Ovary (tissue), 7 donors: ENCODE data around the gene ZC3HAV1.

DNA sequence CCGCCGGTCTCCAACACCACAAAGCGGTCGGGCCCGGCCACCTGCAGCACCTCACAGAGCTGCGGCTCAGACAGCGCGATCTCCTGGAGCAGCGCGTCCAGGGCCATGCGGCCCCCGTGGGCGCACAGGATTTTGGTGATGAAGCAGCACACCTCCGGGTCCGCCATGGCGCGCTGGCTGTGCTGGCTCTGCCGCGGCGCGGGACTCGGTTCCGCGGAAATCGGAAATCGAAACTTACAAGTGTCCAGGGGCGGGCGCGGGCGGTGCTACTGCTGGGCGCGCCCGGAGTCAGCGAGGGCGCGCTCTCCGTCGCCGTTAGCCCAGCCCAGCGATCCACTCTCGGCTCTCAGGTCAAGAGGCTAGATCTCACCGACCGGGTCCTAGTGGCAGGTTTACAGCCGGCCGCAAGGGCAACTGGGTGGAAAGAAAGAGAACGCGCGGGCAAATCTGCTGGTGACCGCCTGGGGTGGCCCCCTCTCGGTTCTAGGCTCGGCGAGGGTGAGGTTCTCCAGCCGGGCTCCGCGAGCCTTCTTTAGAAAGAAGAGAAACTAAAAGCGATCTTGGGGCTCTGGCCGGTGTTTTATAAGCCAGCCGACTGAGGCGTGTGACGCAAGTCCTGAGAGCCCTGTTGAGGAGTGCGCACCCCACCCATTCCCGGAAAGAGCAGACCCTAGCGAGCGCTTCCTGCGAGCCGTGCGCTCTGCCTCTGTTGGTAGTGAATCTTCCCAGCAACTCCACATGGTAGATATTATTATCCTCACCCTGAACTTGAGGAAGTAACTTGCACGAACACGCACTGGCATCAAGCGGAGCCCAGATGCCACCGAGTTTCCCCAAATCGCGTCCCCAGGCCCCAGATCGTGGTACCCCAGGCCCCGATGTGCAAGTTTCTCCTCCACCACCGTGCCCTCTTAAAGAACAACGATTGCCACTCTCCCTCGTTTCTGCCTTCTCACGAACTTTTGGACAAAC lies at the start of gene ZC3HAV1:
ZC3HAV1 (minus strand) TSS at position 556 of the 972 bp plus-strand sequence.
- PRO-cap, 7 experiments: peak in 7 of 7 experiments; most common plus-strand start position 659 of the sequence (in 4); most common minus-strand start position 207 of the sequence (in 7)
- RAMPAGE, long total RNA, 2 experiments: start-site peak on the minus strand in 2 of 2 experiments, centred at positions 197 to 559 of the sequence, 66 to 145 reads per replicate

DNA sequence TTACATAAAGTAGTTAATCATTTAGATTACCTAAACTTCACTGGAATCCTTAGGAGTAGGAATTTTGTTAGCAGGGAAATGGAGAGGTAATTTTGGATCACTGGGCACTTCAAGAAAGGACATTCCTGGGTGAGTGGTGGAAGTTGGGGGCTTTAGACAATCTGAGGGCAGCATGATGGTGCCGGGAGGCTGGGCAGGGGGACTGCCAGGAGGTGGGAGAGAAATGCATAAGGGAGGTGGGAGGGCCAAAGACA lies 3.1 kb downstream of the LUC7L2 start:
- PRO-cap, 7 experiments: no peak in any of the 7 experiments
- RAMPAGE, long total RNA, 2 experiments: no peak in any of the 2 experiments

DNA sequence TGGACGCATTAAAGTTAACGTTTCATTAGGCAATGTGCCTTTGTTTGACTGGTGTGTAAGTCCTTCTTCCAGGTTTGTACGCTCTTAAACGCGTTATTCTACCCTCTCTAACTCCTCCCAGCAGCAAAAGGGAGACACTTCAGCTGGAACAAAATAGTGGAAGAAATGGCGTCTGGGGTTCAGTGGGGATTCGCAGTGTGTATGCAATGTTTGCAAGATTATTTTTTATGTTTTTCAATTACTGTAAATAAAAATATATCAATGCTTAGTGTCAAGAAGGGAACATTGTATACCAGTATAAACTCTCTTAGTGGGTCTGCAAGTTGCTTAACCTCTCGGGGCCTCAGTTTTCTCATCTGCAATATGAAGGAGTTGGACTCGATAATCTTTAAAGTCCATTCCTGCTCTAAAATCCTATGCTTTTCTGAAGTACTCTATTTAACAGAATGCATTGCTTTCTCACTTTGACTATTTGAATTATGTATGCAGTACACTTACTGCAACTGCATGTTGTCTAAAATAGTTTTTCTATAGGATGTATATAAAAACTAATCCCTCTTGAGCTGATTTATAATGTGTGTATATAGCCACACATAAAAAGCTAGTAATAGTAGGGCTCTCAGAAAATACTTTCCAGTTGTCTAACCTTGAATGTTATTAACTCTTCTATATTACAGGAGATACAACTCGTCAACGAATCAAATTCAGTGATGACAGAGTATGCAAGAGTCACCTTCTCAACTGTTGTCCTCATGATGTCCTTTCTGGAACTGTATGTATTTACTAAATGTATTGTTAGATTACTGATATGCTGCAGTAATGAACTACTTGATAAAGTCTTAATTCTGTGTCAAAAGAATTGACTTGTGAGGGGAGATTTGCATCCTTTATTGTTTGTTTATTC lies 15.9 kb downstream of the LUC7L2 start:
- PRO-cap, 7 experiments: no peak in any of the 7 experiments
- RAMPAGE, long total RNA, 2 experiments: no peak in any of the 2 experiments

GRCh38 chr7:139384124-139384498 lies 24.4 kb downstream of the LUC7L2 start:
- PRO-cap, 7 experiments: no peak in any of the 7 experiments
- RAMPAGE, long total RNA, 2 experiments: no peak in any of the 2 experiments

DNA sequence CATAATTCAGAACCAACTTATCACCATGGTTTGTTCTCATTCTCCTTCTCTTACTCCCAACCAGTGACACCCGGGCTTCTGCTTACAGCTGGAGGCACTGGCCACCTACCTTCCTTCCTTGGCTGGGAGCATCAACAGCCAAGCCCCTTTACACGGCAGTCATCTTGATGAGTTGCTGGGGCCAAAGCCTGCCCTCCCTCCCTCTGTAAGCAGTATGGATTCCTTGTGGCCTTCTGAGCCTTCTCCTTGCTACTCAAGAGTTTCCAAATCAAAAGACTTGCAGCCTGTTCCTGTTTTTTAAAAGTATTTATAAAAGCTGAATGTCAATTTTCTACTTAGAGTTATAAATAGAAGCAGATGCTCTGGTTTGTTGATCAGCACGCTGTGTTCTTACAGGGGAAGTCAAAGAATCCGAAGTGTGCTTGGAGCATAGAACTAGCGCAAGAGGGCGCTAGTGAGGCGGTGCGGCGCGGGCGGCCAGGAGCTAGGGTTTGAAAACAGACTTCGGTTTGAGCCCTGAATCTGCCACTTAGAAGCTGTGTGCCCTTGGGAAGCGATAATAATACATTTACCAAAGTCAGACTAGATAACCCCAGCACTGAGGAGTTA lies 49.1 kb downstream of the KLRG2 start:
- PRO-cap, 7 experiments: peak in 1 of 7 experiments; most common minus-strand start position 270 of the sequence (in 1)
- RAMPAGE, long total RNA, 2 experiments: no peak in any of the 2 experiments

DNA sequence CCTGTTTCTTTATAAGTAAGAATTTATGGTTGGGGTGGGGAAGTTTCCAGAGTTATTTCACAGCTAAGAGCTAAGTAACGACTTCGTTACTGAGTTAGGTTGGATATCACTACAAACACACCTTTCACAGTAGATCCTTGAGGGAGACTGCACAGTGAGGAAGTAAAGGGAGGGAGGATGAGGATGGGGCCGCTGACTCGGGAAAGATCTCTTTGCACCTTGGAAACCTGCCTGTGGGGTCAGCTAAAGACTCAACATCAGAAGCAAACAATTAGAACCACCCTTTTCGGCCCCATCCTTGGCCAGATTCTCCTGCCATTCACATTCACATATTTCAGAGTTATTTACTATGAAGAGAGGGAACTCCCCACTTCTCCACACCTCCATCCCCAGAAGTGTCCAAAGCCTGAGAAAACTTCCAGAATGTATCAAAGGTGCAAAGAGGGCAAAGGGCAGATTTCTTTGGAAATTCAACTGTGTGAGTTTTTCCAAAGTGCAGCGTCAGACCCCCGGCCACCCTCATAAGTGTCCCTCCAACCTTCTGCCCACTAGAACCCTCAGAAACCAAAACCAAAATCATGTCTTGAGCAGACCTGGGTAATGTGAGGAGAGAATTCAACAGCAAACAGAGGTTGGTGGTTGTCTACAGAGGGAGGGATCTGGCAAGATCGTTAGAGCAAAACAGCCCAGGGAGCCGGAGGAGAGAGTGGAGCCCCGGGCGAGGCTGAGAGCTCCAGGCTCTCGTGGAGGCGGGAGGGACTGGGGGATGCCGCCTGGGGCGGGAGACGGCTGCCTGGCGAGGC lies 47.3 kb downstream of the CLEC2L start:
- PRO-cap, 7 experiments: no peak in any of the 7 experiments
- RAMPAGE, long total RNA, 2 experiments: no peak in any of the 2 experiments

GRCh38 chr7:139596725-139597189 lies 73.3 kb downstream of the CLEC2L start:
- PRO-cap, 7 experiments: no peak in any of the 7 experiments
- RAMPAGE, long total RNA, 2 experiments: no peak in any of the 2 experiments

- PRO-cap, 7 experiments: no peak in any of the 7 experiments
- RAMPAGE, long total RNA, 2 experiments: no peak in any of the 2 experiments
Observed at GRCh38 chr7:139631497-139631934, 108.0 kb downstream of the CLEC2L start.

- PRO-cap, 7 experiments: no peak in any of the 7 experiments
- RAMPAGE, long total RNA, 2 experiments: no peak in any of the 2 experiments
Observed at GRCh38 chr7:139646921-139647552, 123.6 kb downstream of the CLEC2L start.

GRCh38 chr7:139658407-139658922 lies 119.3 kb downstream of the HIPK2 start:
- PRO-cap, 7 experiments: no peak in any of the 7 experiments
- RAMPAGE, long total RNA, 2 experiments: no peak in any of the 2 experiments

DNA sequence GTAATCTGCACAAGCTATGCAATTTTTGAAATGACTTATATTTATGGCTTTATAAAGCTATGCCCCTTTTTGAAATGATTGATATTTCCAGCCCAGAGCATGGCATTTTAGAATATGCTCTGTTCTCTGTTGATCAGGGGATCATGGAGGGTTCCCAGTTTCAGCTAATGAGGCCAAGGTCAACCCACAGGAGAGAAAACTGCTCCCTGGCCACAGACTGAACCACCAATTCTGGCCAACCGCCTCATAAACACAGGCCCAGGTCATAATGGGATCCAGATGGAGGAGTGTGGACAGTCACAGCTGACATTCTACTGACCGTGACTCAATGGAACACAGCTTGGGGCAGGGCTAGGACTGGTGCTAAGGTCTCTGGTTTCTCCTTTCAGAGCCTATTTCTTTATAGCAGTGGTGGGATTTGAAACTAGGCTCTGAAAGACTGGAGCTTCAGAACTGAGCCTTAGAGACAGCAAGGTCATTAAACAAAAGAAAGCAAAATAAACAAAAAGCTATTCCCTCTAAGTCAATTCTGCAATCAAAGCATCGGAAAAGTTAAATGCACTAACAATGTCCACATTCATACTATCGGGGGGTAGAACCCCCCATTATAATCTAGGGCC lies 68.3 kb downstream of the HIPK2 start:
- PRO-cap, 7 experiments: no peak in any of the 7 experiments
- RAMPAGE, long total RNA, 2 experiments: no peak in any of the 2 experiments

GRCh38 chr7:139737700-139738524 lies 39.9 kb downstream of the HIPK2 start:
- PRO-cap, 7 experiments: peak in 2 of 7 experiments; most common plus-strand start chr7:139738299 (in 1); most common minus-strand start chr7:139738005 (in 1)
- RAMPAGE, long total RNA, 2 experiments: no peak in any of the 2 experiments

GRCh38 chr7:139745611-139745939 lies 32.2 kb downstream of the HIPK2 start:
- PRO-cap, 7 experiments: no peak in any of the 7 experiments
- RAMPAGE, long total RNA, 2 experiments: no peak in any of the 2 experiments

GRCh38 chr7:139752344-139753207 lies 25.2 kb downstream of the HIPK2 start:
- PRO-cap, 7 experiments: no peak in any of the 7 experiments
- RAMPAGE, long total RNA, 2 experiments: no peak in any of the 2 experiments

- PRO-cap, 7 experiments: no peak in any of the 7 experiments
- RAMPAGE, long total RNA, 2 experiments: no peak in any of the 2 experiments
Observed at GRCh38 chr7:139767833-139768785, 9.7 kb downstream of the HIPK2 start.

- PRO-cap, 7 experiments: no peak in any of the 7 experiments
- RAMPAGE, long total RNA, 2 experiments: no peak in any of the 2 experiments
Observed at GRCh38 chr7:139791166-139792001, 13.6 kb upstream of the HIPK2 start.

GRCh38 chr7:139969467-139970073 lies 93.2 kb downstream of the PARP12 start:
- PRO-cap, 7 experiments: no peak in any of the 7 experiments
- RAMPAGE, long total RNA, 2 experiments: no peak in any of the 2 experiments

DNA sequence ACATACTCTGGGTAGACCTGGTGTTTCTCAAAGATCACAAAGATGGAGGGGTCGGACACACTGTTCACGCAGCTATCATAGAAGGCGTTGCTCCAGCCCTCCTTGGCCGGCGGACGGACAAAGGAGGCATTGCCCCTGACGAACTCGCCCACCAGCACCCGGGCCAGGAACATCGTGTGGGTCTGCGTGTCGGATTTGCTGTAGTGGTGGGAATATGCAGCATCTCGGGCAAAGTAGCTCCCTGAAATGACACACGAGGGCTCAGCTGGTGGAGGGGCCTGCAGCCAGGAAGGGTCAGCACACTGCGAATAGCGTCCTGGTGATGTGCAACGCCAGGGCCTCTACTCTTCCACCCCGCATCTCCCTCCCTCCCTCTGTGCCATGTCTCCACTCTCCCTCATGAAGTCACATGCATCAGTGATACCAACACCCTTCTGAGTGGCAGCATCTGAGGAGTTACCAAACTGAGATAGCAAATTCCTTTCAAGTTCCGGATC lies 38.1 kb downstream of the PARP12 start:
- PRO-cap, 7 experiments: no peak in any of the 7 experiments
- RAMPAGE, long total RNA, 2 experiments: no peak in any of the 2 experiments

DNA sequence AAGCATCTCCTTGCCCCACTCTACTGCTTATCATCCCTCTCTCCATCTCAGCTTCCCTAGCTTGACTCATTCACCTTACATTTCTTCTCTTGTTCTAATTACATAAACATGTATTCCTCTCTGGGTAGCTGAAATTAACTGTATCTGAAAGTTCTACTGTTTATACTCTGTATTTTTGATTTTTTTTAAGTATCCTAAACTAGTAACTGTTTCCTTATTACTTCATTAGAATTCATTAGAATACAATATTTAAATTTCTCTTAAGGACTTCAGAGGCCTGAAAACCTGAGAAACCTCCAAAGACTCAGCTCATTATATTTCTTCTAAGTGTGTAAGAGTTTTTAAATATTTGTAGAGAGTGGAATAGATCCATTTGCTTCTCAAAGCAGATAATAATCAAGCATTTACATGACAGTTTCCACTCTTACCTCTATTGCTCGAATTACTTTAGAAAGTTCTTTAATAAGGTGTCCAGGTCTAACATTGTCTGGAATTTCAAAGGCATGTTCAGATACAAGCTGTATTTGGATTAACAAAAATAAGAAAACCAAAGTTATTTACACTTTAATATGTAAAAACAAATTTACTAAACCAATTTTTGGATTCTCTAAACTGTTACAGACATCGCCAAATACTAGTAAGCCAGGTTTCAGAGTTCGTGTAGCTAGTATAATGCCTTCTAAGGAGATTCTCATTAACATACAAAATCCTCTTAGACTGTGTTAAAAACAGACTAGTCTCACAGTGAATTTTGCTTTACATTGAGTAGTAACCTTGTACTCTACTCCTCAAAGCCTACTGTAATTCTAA lies 48.1 kb upstream of the PARP12 start:
- PRO-cap, 7 experiments: no peak in any of the 7 experiments
- RAMPAGE, long total RNA, 2 experiments: no peak in any of the 2 experiments

DNA sequence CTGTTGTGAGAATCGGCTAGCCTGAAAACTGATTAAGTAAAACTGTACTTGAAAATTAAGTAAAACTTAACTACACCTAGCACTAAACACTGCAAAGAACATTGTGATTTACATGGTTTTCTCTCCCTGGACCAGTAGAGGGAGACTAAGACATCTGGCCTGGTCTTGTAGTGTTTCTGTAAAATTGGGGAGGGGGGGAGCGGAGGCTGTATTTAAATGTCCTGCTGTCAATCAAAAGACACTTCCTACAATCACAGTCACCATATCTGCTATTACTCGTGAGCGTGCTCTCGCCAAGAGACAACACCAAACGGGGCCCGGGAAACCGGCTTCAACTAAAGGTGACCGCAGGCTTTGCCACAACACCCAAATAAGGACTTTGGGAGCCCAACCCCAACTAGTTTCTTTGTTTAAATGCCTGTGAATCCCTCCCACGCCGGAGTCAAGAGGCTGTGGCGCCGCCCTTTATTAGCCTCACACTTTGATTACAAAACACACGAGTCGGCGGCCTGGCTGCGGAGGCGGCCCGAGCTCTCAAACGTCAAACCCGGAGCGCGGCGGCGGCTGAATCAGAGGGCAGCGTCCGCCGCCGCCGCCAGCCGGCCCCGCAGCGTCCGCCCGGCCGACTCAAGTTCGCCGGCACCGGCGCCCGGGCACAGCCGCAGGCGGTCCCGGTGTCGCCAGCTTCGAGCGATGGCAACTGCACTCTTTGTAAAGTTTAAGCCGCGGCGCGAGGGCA lies 1.4 kb downstream of the KDM7A start:
- PRO-cap, 7 experiments: peak in 7 of 7 experiments; most common plus-strand start position 495 of the sequence (in 6); most common minus-strand start position 487 of the sequence (in 2)
- RAMPAGE, long total RNA, 2 experiments: no peak in any of the 2 experiments